Mammary epithelial cell (primary cell): Measurements from ENCODE around the genes HK3, LMAN2 and PRR7.

GRCh38 chr5:176536006-176536371, 1.2 kb downstream of the RNF44 start:
- CAGE, long polyA plus RNA, result no peak
- RRBS, result no CpG with 5 or more reads among the region's 7 CpGs

- CAGE, long polyA plus RNA, result no peak
- RRBS, result no CpG with 5 or more reads among the region's 5 CpGs
These were observed 1.4 kb downstream of the SNCB start for GRCh38 chr5:176628977-176629240.

DNA sequence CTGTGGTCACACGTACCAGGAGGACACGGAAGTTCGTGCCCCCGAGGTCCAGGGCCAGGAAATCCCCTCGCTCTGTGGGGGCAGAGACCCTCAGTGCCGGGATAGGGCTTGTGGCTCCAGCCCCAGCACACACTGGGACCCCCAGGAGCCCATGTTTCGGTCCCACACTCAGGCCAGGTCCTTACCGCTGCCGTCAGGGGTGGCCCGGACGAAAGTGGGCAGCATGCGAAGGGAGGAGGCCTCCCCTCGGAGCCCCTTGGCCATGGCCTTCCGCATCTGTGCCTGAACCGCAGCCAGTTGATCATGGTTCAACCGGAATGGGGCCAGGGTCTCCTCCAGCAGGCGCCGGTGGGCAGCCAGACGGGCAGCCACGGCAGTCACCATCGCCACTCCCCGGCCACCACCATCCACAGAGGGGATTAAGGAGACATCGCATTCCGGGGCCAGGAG, 11.9 kb downstream of the HK3 start:
- CAGE, long polyA plus RNA, result no peak
- RRBS, result 80% methylated on average over 14 of the region's 24 CpGs

DNA sequence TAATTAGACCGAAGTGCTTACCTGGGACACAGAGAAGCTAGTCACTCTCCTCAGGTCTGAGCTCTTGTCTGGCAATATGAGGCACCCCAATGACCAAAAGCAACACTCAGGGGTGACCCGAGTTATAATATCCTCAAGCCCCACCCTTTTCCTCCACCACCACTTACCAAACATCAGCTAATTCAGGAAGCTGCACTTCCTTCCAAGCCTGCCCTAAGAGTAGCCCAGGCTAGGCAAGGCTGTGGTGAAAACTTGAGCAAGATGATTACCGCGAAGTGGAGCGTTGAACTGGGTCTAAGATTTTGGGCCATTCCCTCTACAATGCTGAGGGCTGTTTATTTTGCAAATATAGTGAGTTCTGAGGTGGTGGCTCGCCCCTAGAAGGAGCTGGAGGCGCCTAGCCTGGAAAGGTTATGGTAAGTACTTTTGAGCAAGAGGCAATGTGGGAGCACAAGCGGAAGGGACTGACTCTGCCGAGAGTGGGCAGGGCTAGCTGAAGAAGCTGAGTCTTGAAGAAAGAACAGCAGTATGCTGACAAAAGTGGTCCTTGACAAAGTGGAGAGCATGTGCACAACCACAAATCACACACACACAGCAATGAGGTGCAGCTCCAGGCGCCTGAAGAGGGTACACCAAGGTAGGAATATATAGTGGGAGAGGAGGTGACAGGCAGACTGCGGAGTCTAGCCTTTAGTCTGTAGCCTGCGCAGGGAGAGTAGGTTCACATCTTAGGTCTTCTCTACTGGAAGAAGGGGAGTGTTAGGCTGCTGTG, at the start of gene HK3:
Gene HK3, minus strand, starts transcription at position 101 of the 772 bp plus-strand sequence.
- CAGE, long polyA plus RNA, result no peak
- RRBS, result no CpG with 5 or more reads among the region's 12 CpGs

DNA sequence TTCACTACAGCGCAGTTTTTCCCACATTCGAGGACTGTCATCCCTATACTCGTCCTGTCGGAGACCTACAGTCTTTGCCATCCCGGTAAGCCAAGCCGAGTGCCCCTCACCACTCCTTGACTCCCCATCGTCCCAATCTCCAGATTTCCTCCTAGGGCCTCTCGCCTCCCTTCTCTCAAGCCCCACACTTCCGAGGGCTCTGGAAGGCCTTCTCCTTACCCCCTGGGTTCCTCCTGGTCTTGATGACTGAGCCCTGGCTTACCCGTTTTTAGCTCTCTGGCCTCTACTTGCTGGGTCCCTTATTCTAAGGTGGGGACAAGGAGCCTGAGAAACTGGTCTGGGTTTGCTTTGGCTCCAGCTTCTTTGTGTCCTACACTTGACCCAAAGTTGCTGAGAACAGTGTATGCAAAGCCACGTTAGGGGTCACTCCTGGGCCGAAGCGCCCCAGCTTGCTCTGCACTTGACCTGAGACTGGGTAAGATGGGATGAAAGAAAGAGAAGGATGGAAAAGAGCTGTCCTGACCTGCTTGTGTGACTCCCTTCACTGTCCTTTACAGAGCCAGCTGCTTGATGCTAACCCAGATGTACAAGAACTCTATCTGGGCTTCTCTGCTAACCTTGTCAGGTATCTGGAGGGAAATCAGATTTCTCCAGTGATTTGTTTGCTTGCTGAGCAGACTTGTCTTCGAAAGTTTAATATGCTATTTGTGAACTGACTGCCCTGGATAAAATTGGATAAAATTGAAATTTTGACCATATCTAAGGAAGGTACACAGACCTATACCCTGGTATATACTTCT, 854 bp downstream of the ZNF346 start:
- CAGE, long polyA plus RNA, result no peak
- RRBS, result no CpG with 5 or more reads among the region's 14 CpGs

DNA sequence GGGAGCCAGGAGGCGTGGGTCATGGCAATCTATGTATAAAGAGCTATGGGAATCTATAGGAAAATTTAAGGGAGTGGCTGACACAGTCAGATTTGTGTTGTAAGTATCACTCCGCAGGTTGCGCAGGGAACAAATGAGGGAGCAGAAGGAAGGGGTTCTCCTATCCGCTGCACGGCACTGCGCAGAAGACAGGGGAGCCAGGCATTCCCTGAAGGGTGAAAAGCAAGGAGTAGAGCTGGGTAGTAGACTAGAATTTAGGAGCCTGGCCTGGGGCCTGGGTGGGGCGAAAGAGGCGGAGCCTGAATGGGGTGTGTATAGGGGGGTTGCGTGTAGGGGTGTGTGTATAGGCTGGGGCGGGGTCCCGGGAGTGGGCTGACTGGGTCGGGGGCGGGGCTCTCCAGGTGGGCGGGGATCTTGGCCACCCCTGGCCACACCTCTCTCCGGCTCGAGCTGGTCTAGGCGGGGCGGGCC, 383 bp upstream of the FGFR4 start:
- CAGE, long polyA plus RNA, result no peak
- RRBS, result 1% methylated on average over 7 of the region's 18 CpGs

DNA sequence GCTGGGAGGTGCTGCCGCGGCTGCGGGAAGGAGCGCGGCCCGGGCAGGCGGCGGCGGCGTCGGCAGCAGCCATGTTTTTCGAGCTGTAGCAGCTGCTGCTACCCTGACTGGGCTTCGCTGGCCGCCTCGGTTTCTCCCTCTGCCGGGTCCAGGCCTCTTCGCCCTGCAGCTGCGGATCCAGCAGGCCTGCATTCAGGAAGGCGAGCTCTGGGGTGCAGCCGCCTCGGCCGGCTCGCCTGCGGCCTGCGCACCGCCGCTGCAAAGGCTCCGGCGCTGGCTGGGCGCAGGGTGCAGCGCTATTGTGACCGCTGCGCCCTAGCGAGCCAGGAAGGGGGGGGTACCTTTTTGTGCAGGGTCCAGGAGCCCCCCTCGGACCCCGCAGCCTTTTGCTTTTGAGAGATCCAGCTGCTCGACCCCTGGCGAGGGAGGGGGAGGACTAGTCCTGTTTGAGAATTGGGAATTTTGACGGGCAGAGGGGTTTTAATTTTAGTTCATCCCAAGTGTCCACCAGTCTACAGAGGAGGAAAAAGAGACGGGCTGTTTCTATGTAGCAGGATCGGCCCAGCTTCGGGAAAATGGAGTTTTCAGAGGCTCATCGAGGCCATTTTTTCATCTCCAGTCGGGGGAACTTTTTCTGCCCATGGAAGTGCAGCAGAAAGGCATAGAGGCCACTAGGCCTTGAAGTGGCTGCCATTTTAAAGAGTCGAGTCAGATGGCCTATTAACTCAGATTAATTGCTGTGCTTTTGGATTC, 934 bp downstream of the NSD1 start:
- CAGE, long polyA plus RNA, result no peak
- RRBS, result under 1% methylated on average over 22 of the region's 45 CpGs

GRCh38 chr5:177152989-177153578, 19.5 kb downstream of the NSD1 start:
- CAGE, long polyA plus RNA, result no peak
- RRBS, result no CpG with 5 or more reads among the region's 1 CpG

DNA sequence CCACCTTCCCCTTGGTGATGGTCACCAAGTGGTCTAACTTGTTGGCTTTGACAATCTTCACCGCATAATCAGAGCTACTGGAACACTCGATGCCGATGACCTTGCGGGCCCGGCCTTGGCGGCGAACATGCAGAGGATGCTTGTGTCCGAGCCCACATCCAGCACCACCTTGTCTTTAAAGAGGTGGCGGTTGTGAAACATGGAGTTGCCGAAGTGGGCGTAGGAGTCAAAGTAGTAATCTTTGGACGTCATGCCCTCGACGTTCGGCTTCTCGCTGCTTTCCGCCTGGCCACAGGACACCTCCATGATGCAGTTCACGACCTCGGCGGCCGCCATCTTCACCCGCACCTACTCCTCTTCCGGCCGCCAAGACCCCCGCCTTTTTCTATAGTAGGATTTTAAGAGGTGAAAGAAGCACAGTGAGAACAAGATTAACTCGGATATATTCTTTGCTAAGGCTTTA, 37.2 kb downstream of the RAB24 start:
- CAGE, long polyA plus RNA, result no peak
- RRBS, result no CpG with 5 or more reads among the region's 26 CpGs

DNA sequence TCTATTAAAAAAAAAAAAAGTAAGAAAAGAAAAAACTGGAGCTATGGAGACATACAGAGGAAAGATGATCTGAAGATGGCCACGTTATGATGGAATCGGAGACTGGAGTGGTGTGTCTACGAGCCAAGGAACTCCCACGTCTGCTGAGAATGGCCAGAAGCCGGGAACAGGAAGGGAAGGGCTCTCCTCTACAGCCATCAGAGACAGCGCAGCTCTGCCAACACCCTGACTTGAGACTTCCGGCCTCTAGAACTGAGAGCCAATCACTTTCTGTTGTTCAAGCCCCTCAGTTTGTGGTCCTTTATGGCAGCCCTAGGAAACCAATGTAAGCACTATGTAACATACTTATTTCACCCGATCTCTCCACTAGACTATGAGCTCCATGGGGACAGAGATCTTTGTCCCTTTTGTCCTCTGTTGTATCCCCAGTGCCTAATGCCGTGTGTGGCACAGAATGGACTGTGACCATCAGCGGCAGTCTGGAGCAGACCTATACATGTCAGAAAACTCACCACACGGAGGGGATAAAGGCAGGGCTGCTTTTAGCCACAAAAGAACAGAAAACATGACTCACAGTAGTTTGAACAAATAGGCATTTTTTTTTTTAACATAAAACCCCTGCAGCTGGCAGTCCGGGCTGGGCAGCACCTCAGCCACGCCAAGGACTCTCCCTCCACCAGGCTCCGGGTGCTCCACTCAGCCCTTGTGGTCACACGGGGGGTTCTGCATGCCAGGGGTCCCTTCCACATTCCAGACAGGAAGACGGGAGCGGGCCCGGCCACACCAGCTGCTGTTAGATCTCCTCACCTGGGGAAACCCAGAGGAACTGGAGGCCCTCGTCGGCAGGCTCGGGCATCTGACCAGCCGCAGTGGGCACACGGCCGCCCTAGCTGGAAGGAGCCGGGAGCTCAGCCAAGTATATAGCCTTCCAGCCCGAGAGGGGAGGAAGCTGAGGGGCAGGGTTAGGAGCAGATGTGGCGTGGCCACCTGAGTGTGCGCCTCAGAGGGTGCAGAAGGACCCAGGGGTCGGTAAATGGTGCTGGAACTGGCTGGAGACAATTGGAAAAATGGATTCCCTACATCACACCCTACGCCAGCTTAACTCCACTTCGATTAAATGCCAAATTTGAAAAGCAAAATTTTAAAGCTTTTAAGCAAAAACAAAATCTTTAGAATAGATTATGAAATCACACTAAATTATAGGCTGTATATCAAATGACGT, 16.2 kb upstream of the MXD3 start:
- CAGE, long polyA plus RNA, result no peak
- RRBS, result 19% methylated on average over 13 of the region's 32 CpGs

DNA sequence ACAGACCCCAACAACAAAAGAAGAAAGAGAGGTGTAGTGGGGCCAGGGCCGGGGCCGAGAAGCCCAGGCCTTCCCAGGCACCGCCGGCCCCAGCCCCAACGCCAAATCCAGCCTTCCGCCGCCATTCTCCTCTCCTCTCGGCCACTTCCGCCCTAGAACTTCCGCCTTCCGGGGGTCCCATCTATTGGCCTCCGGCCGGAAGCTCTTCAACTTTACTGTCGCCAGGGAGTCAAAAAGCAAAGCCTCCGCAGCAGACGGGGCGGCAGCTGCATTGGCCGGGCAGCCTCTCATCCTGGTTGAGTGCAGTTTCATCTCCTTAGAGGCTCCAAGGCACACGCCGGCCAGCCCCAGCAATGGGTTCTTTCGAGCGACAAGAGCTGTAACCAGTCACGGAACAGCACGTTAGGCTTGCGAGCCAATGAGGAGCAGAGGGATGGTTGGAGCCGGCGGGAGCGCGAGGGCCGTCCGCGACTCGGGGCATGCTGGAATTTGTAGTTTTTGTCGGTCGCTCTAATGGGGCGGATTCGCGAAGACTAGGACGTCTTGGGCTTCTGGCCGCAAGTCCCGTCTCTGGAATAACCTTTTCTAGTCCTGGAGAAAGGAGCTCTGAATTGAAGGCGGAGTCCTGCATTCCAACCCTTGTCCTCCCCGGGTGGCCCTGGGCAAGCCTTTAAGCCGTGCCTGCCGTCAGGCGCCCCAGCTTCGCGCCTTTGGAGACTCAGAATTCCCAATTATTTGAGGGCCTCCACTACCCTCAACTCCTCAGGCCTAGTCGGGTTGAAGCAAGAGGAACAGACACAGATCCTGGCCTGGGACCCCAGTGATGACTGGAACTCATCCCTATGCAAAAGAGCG, at the start of gene LMAN2:
Gene LMAN2, minus strand, starts transcription at position 146 of the 855 bp plus-strand sequence.
- CAGE, long polyA plus RNA, result no peak
- RRBS, result under 1% methylated on average over 17 of the region's 50 CpGs

DNA sequence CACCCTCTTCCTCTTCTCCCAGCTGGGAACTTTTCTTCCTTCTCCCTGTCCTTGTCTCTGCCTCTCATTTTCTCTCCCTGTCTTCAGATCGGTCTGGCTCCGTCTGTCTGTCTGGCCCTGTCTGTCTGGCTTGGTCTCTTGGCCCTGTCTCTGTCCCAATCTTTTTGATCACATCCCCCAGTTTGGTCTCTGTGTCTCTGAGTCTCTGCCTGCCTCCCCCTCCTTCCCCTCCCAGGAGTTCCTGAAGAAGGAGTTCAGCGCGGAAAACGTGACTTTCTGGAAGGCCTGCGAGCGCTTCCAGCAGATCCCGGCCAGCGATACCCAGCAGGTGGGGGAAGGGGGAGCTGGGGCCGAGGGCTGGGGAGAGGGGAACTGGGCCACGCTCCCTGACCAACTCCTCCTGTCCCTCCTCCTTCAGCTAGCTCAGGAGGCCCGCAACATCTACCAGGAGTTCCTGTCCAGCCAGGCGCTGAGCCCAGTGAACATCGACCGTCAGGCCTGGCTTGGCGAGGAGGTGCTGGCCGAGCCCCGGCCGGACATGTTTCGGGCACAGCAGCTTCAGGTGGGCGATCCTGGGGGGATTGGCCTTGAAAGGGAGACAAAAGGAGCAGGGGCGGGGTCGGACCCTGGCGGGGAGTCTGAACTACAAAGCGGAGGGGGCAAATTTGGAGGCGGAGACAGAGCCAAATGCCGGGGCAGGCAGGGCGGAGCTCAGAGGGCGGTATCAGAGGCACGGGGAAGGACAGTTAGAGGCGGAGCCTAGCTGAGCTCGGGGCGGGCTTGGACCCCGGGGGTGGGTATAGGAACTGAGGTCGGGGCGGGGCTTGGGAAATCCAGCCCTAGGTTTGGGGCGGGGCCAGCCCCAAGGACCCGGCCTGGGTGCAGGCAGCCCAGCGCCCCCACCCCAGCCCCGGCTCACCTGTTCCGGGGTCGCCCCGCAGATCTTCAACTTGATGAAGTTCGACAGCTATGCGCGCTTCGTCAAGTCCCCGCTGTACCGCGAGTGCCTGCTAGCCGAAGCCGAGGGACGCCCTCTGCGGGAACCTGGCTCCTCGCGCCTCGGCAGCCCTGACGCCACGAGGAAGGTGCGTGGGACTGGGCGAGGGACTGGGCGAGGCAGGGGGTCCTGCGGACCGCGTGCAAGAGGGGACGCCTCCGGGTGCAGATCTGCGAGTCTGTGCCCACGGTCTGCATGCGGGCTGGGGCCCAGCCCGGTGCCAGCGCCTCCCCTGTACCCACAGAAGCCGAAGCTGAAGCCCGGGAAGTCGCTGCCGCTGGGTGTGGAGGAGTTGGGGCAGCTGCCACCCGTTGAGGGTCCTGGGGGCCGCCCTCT, 9.2 kb downstream of the RGS14 start:
- CAGE, long polyA plus RNA, result no peak
- RRBS, result 41% methylated on average over 23 of the region's 78 CpGs

GRCh38 chr5:177420396-177420815, 6.1 kb upstream of the GRK6 start:
- CAGE, long polyA plus RNA, result no peak
- RRBS, result no CpG with 5 or more reads among the region's 7 CpGs

GRCh38 chr5:177433077-177434186, 7.0 kb downstream of the GRK6 start:
- CAGE, long polyA plus RNA, result no peak
- RRBS, result no CpG with 5 or more reads among the region's 46 CpGs

- CAGE, long polyA plus RNA, result no peak
- RRBS, result 1% methylated on average over 59 of the region's 104 CpGs
These were observed at the start of gene PRR7 for GRCh38 chr5:177446257-177447189. Gene PRR7 (plus strand): TSS chr5:177446814.

GRCh38 chr5:177448854-177449760, 2.5 kb downstream of the PRR7 start:
- CAGE, long polyA plus RNA, result no peak
- RRBS, result no CpG with 5 or more reads among the region's 15 CpGs

- CAGE, long polyA plus RNA, result no peak
- RRBS, result no CpG with 5 or more reads among the region's 5 CpGs
These were observed 6.0 kb downstream of the PRR7 start for GRCh38 chr5:177452712-177452980.

DNA sequence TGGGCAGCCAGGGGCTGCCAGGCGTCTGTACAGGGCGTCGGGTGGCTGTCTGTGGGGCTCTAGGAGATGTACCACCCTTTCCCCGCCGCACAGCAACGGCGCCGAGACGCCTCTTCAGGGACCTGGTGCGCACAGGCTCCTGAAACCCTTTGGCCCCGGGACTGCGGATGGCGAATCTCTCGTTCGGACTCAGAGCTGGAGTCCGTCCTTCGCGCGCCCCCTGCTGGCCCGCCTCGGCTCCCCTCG, 7.7 kb downstream of the PRR7 start:
- CAGE, long polyA plus RNA, result no peak
- RRBS, result 0% methylated on average over 8 of the region's 22 CpGs

- CAGE, long polyA plus RNA, result no peak
- RRBS, result 3% methylated on average over 31 of the region's 119 CpGs
These were observed 8.7 kb downstream of the PRR7 start for GRCh38 chr5:177454989-177455962.

- CAGE, long polyA plus RNA, result no peak
- RRBS, result no CpG with 5 or more reads among the region's 8 CpGs
These were observed 3.5 kb upstream of the PDLIM7 start for GRCh38 chr5:177500770-177501397.